Frontal cortex (tissue), 2 donors: ENCODE measurements around a stretch of chr5.

- RAMPAGE, long total RNA: no peak
Measured at GRCh38 chr5:138557755-138558754, 15.0 kb upstream of the ETF1 start.

GRCh38 chr5:138584042-138584477 lies 8.9 kb upstream of the HSPA9 start:
- RAMPAGE, long total RNA: no peak

DNA sequence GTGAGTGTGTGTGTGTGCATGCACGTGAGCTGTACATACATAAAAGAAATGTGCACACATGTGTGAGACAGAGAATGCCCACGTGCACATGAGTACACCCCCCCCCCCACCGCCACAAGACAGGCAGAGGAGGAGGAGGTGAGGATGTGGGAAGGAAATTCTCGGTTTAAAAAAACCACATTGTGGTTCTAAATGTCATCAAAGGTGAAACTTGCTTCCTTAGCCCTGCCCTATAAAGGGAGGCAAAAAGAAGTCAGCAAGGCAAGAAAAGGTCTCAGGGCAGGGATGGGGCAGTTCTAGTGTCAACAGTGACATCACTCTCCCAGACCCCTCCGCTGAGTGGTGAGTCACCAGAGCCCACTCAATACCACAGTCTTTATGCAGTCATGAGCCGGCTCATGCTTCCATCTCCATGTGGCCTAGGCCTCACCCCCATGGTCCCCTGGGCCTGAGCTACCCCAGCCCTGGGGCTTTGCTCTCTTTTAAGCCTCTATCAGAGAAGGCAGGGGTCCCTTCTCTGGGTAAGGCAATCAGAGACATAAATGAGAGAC lies 79.3 kb upstream of the HSPA9 start:
- RAMPAGE, long total RNA: no peak

DNA sequence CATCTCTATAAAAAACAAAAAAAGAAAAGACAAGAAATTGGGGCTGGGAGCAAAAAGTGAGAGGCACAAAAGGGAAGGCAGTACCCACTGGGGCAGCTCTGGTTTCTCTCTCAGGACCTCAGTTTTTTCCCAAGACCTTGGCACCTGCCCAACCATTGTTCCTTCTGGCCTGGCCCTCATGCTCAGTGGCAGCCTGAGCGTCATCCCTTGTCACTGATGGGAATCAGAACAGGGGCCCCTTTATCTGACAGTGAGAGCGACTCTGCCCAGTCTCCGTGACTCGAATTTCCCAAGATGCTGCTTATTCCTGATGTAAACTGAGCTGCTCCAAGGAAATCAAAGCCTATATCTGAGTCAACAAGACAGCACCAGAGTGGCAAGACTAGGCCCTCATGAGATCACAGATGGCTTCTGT lies 80.6 kb upstream of the HSPA9 start:
- RAMPAGE, long total RNA: no peak

DNA sequence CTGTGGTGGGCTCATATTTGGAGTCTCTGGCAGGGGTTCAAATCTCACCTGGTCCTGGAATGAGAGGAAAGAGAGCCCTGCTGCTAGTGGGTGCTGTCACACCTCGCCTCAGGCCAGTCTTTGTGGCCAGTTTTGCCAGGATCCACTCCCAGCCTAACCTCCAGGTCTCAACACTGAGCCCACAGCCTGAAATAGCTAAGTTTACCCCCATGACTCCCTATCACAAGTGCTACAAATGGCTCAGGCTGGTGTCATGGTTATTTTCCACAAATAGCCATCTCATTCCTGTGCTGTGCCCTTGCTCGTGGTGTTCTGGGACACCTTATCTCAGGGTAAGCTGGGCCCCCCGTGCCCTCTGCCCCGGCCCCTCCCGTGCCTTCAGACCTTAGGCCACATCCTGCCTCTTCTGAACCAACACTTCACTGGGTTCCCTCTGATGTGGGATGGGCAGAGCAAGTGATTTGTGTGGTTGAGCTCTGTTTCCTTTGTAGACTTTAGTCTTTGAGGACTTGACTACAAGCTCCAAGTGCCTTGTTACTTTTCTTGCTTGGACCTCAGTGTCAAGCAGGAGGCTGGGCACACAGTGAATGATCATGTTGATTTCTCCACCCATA lies 84.8 kb upstream of the CTNNA1 start:
- RAMPAGE, long total RNA: no peak

- RAMPAGE, long total RNA: no peak
Measured at GRCh38 chr5:138766138-138766765, 13.0 kb downstream of the CTNNA1 start.

DNA sequence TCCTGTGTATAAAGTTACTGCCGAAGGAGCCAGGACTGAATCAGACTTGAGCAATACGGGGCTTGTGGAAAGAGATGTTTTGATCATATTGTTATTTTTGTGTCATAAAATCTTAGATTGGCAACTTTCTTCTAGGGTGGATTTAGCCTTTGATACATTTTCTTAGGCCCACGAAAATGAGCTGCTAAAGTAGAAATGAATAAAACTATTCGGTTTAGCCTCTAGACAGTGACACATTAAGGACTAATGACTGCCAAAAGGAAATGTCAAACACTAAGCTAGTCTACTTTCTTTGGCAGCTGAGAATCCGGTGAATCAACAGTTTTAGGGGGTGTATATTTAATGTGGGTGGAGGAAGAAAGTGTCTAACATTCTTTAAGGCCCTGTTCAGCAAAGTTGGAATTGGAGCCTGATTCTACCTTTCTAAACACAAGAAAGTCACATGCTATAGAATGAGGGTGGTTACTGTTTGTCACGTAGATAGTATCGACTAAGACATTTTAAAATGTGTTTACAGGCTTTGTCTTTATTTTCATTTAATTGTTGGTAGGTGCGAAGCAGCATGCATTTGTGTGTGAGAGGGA lies 30.0 kb downstream of the LRRTM2 start:
- RAMPAGE, long total RNA: no peak

- RAMPAGE, long total RNA: no peak
Measured at GRCh38 chr5:138935928-138937025, 61.1 kb upstream of the LRRTM2 start.

- RAMPAGE, long total RNA: no peak
Measured at GRCh38 chr5:139075419-139076148, 122.6 kb downstream of the SIL1 start.

DNA sequence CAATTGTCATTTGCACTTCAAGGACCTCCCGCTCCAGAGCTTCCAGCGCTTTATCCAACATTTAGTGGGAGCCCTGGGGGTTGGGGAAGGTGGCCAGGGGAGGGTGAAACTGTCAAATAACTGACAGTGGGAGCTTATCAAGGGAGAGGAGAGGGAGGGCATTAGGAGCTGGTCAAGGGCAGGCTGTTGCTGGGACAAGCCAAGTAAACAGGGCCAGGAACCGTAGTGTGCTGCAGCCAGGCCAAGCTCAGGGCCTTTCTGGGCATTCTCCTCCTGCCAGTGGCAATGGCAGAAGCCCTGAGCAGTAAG lies 71.4 kb downstream of the SIL1 start:
- RAMPAGE, long total RNA: no peak

DNA sequence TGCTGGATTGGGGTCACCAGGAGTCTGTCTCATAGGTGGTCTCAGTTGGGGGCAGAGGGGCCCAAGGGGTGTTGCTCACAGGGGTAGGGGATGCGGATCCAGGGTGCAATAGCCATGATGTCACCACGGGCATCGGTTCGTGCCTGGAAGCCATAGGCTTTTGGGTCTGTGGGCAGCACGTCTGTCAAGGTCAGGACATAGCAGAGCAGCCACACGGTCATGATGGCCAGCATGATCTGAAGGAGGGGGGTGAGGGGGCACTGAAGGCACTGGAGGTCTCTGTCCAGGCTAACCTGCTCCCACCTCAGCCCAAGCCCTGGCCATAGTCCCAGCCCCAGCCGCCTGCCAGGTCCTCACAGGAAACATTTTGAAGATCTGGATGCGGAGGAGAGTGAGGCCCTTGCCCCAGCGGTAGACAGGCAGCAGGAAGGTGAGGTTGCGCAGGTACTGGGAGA lies 3.5 kb downstream of the SLC23A1 start:
- RAMPAGE, long total RNA: no peak

- RAMPAGE, long total RNA: no peak
Measured at GRCh38 chr5:139419294-139420089, 15.6 kb upstream of the SPATA24 start.

DNA sequence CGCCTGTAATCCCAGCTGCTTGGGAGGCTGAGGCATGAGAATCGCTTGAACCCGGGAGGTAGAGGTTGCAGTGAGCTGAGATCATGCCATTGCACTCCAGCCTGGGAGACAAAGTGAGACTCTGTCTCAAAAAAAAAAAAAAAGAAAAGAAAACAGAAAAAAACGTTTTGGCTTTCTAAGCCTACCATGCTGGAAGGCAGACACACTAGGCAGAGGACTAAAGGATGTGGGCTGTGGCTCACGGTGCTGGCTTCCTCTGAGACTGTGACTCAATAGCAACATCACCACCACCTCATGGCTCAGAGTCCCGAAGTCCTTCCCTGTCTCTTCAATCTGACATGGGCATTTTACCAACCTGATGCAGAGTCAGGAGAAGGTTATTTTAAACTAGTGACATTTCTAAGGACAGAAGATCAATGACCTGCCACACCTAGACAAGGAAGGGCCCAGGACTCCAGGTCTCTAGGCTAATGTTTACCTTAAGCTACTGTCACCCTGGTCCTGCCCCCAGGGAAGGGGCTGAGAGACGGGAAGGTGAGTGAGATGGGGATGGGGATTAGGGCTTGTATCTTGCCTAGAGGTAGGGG lies 3.7 kb downstream of the ECSCR start:
- RAMPAGE, long total RNA: no peak

GRCh38 chr5:139502769-139503493 lies 20.4 kb upstream of the STING1 start:
- RAMPAGE, long total RNA: no peak

- RAMPAGE, long total RNA: no peak
Measured at GRCh38 chr5:139543253-139543991, 17.7 kb upstream of the UBE2D2 start.

DNA sequence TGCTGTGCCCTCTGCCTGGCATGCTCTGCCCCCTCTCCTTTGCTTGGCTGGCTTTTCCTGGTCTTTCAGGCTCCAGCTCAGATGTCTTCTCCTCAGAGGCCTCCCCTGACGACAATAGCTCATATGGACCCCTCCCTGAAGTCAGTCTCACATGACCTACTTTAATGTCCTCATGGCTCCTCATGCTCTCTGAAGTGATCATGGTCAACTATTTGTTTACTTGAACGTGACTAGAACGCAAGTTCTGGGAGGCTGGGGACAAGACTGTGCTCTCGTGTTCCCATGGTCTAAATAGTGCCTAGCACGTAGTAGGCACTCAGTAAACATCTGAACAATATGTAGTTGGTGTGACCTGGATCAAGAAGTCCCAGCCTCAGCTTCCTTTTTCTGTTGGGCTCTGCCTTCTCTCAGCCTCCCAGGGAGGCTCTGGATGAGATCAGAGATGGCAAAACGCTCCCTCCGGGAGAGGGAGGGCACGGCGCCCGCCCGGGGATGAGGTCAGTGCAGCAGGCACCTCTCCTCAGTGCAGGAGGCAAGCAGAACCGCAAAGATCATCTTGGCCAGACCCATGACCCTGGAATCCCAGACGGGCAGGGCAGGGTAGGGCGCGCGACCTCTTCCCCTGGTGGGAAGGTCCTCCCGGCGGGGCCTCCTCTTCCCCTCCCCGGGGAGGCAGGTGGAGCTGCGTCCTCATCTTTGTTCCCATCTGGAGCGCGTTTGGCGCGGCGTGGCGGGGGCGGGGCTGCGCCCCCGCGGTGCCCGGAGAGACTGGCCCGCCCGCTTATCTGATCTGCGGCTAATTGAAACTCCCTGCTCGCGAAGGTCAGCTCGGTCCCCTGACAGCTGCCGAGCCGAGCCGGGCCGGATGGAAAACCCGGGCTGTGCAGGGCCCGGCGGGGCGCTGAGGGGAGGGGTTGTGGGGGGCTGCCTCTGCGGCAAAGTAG lies 60.7 kb downstream of the CXXC5 start:
- RAMPAGE, long total RNA: no peak

DNA sequence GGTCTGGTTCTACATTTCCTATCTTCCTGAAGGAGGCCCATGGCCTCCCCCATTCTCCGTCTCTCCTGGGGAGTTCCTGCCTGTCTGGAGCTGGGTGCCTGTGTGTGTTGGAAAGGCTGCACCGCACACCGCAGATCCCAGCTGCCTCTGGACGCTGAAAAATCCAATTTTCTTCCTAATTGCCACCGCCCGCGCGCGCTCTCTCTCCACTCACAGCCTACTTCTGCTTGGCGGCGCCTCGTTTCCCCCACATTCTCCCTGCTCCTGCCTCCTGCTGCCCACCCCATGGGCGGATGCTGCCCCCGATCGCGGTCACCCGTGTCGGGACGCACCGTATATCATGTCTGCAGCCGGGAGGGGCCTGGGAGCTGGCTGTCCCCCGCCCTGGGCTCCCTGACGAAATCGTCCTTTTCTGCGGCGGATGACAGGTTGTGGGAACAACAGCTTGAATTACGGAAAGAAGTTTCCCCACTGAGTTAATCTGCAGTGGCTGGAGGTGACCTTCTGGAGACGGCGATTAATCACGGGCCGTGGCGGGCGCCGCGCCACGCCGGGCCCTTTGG lies 36.4 kb upstream of the PSD2 start:
- RAMPAGE, long total RNA: no peak

GRCh38 chr5:139764130-139764731 lies 31.4 kb upstream of the PSD2 start:
- RAMPAGE, long total RNA: no peak

- RAMPAGE, long total RNA: no peak
Measured at GRCh38 chr5:139880650-139881413, 85.2 kb downstream of the PSD2 start.

- RAMPAGE, long total RNA: no peak
Measured at GRCh38 chr5:139903864-139904853, 108.6 kb downstream of the PSD2 start.